Mesenchymal stem cell of the bone marrow (primary cell): ENCODE results near the gene ZRANB1.

DNA sequence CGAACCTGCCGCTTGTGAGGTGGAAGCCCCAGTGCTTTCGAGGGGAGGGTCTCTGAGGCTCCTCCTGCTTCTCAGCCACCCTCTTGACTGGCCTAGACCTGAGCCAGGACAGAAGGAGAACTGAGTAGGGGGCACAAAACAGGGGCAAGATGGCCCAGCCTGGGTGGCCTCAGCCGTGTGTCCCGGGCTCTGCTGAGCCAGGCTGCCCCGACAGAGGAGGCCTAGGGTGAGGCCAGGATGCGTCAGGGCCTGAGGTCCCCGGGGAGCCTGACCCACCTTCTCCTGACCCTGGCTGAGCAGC lies 118.6 kb downstream of the FAM53B start:
- CAGE, long polyA plus RNA: no peak

DNA sequence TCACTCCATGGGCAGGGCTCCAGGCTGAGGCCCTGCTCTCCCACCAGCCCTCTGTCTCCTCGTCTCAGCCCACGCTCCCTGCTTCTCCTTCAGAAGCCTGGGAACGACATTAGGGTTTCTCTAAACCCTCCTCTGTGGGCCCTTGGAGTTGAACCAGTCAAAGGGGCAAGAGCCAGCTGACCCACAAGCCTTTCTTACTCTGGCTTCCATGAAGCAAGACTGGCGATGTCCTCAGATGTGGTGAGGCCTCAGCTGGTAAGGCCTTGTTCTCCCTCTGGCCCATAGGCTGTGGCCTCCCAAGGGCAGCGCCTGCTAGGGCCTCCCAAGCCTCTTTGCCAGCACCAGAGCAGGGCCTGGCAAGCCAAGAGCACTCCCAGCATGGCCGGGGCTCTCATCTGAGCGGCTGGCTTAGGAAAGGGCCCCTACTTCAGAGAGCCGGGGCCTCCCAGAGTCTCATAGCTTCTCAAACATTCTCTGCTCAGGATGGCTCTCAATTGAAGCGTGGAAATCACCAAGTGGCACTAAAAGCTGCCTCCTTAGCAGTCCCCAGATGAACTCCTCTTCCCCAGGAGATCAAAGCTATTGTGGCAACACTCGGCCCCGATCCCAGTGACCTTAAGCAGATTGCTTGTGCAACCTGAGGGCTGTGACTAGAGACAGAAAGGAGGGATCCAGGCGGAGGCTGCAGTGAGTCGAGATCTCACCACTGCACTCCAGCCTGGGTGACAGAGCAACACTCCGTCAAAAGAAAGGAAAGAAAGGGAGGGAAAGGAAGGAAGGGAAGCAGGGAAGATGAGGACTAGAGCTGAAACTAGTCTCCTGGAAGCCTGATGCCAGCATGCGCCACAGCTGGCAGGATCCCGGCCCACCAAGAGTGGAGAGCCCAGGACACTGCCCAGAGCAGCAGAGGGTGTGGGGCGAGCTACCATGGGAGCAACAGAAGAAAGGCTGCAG lies 69.4 kb downstream of the FAM53B start:
- CAGE, long polyA plus RNA: no peak

- CAGE, long polyA plus RNA: no peak
Measured at GRCh38 chr10:124678079-124678430, 66.1 kb downstream of the FAM53B start.

- CAGE, long polyA plus RNA: no peak
Measured at GRCh38 chr10:124734610-124735427, 9.4 kb downstream of the FAM53B start.

GRCh38 chr10:124736276-124737179 lies 7.7 kb downstream of the FAM53B start:
- CAGE, long polyA plus RNA: no peak

DNA sequence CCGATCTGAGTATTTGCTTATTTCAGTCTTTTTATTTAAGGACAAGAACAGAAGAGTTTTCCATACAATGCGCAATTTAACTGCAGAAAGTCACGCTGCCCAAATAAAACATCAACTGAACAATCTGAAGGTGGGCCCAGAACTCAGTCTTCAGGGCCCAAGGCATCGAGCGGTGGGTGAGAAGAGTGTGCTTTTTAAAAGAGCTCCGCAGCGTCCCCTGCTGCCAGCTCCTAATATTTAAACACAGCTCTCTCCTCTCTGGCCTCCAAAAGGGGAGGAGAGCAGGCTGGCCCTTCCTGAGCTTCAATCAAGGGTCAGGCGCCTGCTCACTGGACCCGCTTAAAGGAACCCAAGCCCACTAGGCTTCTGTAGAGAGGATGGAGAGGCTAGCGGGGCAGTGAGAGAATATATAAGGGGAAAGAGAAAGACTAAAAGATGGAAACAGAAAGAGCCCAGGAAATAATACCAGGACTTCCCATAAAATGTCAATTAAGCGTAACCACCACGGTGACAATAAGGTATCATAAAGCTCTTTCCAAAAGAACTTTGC lies 2.9 kb downstream of the FAM53B start:
- CAGE, long polyA plus RNA: no peak

- CAGE, long polyA plus RNA: no peak
Measured at GRCh38 chr10:124941835-124942264, at the start of gene ZRANB1. Gene ZRANB1 (plus strand): TSS chr10:124942123.

- CAGE, long polyA plus RNA: no peak
Measured at GRCh38 chr10:125008195-125009557, 19.2 kb downstream of the CTBP2 start.

DNA sequence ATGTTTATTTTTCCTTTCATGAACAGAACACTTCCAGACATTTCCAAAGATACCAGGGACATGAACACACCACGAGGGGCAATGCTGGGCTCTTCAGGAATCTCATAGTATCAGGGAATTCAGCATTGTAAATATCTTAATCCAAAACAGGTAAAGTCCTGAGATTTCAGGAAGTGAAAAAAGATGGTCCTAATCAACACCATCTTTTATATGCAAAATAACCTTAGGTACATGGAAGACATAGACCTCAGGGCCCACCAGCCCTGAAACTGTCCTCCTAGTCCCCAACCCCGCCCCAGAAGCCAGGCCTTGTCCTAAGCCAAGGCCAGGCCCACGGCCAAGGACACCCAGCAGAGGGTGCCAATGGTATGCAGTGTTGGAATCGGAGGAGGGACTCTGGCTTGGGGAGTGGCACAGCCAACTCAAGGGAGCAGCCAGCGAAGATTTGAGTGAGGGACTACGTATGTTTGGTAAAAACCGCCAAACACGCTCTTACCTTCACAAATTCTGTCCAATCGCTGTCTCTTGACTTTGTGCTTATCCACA lies 10.7 kb upstream of the CTBP2 start:
- CAGE, long polyA plus RNA: no peak

DNA sequence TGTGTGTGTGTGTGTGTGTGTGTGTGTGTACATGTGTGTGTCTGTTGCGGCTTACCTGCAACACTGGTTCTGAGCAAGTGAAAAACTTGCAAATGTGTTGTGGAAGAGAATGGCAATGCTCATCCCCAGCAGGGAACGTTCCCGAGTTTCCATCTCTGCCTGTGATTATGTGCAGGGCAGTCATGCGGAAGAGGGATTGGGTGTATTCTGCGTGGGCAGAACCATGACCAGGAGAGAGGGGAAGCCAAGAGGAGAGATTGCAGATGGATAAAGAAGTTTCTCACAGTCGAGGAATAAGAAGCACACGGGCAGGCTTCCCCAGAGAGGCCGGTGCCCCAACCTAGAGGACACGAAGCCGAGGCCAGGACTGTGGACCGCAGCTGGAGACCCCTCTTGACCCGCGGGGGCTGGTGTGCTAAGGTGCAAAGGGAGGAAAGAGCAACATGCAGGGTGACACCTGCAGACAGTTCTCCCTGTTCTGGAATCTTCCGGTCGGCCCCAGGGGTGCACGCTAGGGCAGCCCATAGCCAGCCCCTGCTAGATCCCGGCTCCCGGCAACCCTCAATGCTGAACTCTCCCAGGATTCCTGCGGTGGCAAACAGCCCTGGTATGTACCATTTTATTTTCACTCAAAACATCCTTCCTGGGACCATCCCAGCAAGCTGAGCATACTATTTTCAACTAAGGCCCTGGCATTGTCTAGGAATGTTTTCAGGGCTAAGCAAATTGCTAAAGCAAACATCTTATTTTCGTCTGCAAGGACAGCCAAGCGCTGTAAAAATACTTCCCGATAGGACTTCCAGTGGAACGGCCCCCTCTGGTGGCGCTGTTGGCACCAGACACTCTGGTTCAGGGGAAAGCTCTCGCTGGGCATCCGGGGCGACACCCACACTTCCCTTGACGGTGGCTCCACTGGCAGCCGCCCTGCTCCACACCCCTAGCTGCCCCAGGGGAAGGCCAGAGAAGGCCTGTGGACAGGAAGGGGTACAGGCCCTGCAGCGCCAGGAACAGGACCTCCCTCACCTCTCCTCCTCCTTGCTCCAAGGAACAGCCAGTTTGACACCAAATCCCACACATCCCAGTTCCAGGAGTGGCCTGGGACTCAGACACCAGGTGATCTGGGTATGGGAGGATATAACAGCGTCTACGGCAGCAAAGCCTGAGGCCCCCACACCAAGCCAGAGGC lies 33.0 kb upstream of the CTBP2 start:
- CAGE, long polyA plus RNA: no peak

- CAGE, long polyA plus RNA: no peak
Measured at GRCh38 chr10:125132895-125133478, 105.1 kb upstream of the CTBP2 start.

- CAGE, long polyA plus RNA: no peak
Measured at GRCh38 chr10:125149005-125150201, 121.5 kb upstream of the CTBP2 start.

- CAGE, long polyA plus RNA: no peak
Measured at GRCh38 chr10:125162047-125162387, 134.1 kb upstream of the CTBP2 start.

DNA sequence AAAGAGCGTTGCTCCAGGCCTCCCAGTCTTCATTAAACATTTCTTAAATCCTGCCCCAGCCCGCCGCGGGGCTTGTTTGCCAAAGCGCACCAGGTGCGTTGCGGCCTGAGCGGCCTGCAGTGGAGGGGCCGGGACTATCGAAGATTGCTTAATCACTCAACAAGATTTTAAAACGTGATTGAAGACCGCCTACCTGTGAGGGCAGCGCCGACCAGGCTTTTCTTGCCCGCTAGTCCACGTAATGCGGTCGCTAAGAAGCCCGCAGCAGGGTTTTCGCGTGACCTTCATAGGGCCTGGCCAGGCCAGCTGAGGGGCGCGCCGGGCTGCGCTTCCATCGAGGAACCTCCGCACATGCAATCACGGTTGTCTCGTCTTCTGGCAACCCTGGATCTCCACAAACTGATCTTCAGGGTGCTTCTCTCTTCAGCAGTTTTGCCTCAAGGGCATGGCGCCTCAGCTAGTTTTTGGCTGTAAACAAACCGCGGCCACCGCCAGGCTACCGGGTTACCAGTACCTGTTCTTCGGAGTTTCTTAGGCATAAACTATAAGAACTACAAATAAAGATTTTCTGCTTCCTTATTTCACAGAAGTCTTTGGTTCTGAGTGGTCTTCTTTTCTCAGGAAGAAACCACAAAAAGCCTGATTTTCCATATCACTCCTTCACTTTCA lies 134.7 kb upstream of the CTBP2 start:
- CAGE, long polyA plus RNA: no peak

DNA sequence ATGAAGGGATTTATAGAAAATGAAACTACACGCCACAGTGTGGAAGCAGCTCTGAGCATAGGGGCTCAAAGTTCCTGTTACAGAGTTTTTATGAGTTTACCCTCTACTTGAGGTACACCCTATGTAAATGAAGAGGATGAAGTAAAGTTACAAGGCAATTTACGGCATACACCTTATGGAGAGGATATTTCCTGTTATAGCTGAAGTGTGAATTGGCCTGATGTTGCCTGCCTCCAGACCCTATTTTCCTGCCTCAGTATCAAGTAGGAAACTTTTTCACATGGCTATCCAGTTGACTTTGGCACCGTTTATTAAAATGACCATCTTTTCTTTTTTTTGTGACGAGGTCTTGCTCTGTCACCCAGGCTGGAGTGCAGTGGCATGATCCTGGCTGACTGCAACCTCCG lies 33.4 kb downstream of the FANK1 start:
- CAGE, long polyA plus RNA: no peak

DNA sequence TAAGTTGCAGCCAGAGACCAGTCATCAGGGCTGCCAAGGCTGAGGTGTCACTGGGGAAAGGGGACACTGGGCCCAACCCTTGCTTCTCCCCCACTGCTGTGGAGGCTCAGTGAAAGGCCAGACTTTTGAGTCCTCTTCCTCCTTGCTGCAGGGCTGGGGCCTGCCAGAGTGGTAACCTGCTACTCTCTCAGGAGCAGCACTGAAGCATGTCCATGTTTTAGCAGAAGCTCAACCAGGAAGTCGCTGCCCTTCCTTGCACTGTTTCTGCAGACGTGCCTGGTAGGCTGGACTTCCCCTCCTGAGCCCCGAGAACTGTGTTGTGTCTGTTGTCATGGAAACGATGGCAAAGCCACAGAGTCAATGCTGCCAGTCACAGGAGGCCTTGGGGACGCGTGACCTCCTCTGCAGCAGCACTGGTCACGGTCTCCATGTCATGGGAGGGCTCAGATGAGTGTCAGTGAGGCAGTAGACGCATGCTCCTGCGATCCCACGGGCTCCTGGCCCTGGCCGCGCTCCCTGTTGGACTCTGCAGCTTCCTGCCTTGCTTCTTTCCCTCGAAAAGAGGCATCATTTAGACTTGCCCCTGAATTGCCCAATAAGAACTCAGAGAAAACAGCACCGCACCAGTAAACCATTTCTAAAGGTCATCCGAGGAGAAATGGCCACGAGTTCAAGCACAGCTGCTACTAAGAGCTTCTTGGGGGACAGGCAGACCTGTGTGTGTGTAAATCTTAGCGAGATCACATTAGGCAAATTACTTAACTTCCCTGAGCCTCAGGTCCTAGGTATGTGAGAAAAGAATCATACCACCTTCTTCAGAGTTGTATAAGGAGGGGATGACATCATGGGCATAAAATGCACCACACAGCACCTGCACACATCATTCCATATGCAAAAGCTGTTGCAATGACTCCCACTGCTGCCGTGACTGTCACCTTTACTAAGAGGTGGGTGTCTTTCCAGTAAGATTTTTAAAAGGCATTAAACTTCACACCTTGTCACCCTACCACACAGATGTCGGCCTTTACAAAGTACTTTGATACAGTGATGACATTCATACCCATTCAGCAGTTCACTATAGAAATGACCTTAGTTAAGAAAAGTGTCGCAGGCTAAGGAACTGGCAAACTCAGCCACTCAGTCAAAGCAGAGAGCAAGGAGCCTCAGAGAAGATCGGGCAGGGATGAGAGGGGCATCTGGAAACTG lies 145.7 kb downstream of the FANK1 start:
- CAGE, long polyA plus RNA: no peak

DNA sequence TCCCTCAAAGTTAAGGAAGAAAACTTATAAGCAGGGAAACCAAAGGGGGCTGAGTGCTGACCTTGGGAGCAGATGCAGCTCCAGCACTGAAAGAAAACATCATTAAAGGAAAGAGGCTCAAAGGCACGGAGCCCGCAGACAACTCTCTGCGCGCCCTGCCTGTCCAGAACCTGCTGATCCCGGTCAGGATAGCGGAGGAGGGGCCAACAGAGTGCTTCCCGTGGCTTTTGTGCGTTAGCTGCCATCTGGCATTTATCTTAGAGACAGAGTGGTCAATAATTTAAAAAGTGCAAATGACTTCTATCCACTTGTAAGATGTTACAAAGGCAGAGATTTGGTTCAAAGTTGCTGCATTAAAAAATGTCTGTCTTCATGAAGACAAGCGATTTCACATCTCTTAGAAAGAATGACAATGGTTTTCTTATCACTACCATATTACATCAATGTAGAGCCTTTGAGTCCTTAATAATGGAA lies 162.2 kb downstream of the FANK1 start:
- CAGE, long polyA plus RNA: no peak

- CAGE, long polyA plus RNA: no peak
Measured at GRCh38 chr10:126126163-126126418, 229.7 kb downstream of the FANK1 start.

- CAGE, long polyA plus RNA: no peak
Measured at GRCh38 chr10:126171562-126172216, 216.6 kb downstream of the ADAM12 start.

GRCh38 chr10:126347927-126348166 lies 40.4 kb downstream of the ADAM12 start:
- CAGE, long polyA plus RNA: no peak